ENCODE measurements around the genes NANOS2, HIF3A, CCDC8 and AP2S1.

- PRO-cap, result no peak
- RAMPAGE, long total RNA, 4 experiments, result no peak in any of the 4 experiments
These were observed 1.1 kb downstream of the IRF2BP1 start for GRCh38 chr19:45884464-45885562.

DNA sequence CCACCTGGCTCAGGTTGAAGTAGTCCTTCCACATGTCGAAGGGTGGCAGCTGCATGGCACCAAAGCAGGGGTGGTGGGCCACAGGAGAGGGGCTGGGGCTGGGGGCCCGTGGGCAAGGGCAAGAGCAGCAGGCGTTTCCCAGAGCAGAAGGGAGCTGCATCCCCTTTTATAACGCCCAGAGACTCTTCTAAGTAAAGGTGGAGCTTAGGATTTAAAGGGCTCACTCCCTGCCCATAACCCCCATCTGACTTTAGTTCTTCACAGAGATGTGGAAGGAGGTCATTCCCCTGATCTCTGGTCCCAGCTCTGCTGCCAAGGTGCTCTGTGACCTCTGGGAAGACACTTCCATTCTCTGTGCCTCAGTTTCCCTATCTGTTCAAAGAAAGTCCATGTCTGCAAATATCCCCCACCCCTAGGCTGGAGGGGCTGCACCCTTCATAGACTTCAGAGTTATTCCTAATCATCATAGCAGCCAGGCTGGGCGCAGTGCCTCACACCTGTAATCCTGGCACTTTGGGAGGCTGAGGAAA is at the start of gene NANOS2:
TSS of gene NANOS2 (minus strand) at position 140 of the 530 bp plus-strand sequence.
- PRO-cap, result no peak
- RAMPAGE, long total RNA, 4 experiments, result no peak in any of the 4 experiments

- PRO-cap, result no peak
- RAMPAGE, long total RNA, 4 experiments, result no peak in any of the 4 experiments
These were observed 20.6 kb downstream of the NOVA2 start for GRCh38 chr19:45952837-45953640.

DNA sequence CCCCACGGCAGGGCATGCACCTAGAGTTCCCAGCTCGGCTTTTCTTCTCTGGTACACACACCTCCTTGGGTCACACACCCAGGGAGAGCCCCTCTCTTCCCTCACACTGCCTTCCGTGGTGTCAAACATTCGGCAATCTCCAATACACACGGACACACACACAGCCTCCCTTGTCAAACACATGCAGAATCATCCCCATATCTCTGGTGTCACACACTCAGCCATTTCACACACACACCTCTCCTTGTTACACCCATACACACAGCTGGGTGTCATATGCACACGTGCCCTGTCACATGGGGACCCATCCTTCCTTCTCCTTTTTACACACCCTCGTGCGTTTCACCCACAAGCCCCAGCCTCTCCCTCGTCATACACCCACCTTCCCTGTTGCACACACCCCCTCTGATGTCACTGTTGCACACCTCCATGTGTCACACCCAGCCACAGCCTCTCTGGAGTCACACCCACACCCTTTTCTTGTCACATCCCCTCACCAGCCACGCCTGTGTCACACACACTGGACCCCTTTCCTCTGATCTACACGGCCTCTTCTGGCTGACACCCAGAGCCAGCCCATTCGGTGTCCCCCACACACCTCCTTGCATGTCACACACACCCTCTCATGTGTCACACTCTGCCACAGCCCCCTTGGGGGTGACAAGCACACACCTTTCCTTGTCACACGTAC is 1.7 kb downstream of the NOVA2 start:
- PRO-cap, result no peak
- RAMPAGE, long total RNA, 4 experiments, result no peak in any of the 4 experiments

GRCh38 chr19:45995986-45996615 is 834 bp downstream of the CCDC61 start:
- PRO-cap, result no peak
- RAMPAGE, long total RNA, 4 experiments, result no peak in any of the 4 experiments

- PRO-cap, result no peak
- RAMPAGE, long total RNA, 4 experiments, result no peak in any of the 4 experiments
These were observed 38.2 kb upstream of the IGFL4 start for GRCh38 chr19:46079066-46079265.

DNA sequence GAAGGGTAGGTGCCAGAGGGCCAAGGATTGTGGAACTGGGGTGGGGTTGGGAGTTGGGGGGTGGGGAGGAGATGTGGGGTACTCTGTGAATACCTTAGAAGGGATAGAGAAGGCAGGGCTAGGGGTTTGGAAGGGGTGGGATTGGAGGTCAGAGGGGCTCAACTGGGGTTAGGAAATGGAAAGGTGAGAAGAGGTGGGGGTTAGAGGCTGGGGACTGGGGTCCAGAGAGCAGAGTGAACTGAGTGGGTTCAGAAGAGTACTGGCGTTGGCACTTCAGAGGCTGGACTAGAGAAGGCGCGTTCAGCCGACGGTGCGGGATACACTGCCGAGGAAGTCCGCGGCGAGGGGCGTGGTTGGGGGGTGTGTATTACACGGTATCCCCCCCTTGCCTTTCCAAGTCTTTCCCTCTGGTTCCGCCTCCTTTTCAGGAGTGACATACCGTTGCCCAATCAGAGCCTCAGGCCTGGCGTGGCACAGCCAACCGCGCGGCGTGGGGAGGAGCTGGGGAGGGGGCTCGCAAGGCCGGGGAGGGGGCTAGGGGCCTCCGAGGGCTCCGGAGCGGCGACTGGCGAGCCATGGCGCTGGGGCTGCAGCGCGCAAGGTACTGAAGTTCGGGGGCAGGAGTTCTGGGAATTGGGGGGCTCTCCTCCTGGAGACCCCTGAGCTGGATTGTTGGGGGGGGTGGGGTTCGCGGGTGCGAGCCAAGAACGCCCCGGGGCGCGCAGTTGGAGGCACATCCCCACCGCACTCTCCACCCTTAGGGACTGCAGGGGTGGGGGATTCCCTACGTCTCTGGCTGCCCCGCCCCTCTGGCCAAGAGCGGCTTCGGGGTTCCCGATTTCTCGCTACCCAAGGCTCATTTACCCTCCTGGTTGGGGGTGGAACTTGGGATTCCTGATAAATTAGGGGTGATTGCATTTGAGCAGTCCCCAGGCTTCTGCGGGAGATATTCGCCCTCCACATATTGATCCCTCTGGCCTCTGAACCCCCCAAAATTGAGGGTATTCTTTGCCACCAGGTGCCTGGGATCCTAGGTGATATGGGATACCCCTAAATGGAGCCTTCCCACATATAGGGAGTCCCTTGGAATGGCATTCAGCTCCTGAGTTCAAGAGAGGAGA is at the start of gene HIF3A:
TSS of gene HIF3A (plus strand) at position 541 of the 1,121 bp plus-strand sequence.
- PRO-cap, result no peak
- RAMPAGE, long total RNA, 4 experiments, result start-site peak on the plus strand in 1 of 4 experiments, centred at position 544 of the sequence, 79 reads per replicate

DNA sequence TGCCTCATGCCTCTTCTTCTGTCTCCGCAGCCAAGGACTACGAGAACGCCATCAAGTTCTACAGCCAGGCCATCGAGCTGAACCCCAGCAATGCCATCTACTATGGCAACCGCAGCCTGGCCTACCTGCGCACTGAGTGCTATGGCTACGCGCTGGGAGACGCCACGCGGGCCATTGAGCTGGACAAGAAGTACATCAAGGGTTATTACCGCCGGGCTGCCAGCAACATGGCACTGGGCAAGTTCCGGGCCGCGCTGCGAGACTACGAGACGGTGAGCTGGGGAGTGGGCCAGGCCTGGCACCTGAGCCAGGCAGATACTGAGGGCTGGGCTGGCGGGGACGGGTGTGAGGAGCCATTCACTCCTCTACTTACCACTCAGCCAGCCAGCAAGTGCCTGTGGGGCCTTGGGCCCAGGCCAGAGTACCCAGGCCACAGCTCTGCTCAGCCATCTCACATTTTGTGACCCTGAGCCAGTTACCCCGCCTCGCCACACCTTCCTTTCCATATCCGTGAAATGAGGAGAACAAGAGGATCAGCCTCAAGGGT is 6.9 kb downstream of the PPP5C start:
- PRO-cap, result no peak
- RAMPAGE, long total RNA, 4 experiments, result start-site peak on the plus strand in 1 of 4 experiments, centred at position 106 of the sequence, 25 reads per replicate

DNA sequence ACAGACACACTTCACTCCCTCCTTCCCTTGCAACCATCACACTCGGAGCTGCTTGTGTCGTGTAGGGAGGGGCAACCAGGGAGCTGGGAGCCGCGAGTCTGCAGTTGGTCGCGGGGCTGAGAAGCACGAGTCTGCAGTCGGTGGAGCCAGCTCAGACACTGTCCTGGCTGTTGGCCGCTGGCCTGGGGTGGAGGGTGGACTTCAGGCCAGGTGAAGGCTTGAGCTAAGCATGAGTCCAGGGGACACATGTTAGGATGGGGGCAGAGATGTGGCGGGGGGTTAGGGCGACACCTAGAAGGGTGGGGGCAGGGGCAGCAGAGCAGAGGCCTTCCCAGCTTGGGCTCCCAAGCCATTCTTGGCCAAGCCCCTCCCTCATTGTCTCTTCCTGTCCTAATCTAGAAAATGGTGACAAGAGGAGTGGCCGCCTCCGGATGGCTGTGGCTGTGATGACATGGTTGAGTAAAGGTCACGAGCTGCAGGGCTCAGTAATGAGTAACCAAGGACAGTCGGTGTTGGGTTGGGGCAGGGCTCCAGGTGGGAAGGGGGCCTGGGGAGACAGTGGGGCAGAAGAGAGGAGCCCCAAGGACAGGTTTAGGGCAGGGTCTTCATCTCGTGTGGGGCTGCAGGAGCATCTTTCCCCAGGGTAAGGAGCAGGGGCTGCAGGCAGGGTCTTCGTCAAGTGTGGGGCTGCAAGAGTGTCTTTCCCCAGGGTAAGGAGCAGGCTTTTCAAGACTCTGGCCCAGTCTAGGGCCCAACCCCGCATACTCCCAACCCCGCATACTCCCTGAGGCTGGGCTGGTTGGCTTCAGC is 8.6 kb downstream of the PPP5C start:
- PRO-cap, result no peak
- RAMPAGE, long total RNA, 4 experiments, result no peak in any of the 4 experiments

DNA sequence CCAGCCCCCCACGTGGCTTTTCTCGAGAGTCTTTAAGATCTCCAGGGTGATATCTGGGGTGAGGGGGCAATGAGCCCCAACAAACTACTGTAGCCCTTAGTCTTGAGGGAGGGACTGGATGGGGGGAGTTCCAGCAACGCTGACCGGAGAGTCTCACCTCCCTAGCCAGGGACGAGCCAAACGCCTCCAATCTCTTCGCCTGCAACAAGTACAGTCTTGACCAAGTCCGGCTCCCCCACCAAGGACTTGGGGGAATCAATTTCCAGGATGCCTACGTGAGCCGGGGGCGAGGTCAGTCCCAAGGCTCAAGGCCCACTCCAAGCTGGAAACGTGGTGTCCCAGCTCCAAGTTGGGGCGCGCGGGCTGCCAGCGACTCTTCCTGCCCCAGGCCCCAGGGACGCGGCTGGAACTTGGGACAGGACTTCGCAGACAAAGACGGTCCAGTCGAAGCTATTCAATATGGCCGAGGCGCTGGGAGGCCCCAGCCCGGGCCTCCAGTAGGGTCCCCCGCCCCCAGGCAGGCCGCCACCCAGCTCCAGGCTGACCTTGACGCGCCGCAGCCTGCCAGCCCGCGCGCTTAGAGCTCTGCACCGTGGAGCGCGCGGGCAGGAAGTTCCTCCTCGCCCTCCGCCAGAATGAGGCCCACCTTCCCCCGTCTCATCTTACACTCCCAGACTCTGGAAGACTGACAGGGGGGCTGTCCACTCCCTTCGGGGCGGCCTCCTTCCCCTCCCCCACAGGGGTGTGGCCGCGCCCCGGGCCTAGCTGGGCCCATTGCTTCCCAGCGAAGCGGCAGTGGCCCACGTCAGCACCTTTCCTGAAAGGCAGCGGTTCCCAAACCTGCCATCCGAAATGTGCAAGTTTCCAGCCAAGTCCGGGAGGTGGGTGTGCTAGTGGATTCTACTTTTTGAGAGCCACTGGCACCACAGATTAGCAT is at the start of gene CCDC8:
TSS of gene CCDC8 (minus strand) at position 589 of the 937 bp plus-strand sequence.
- PRO-cap, result bidirectional peak, plus-strand start at position 784 of the sequence, minus-strand start at position 637 of the sequence
- RAMPAGE, long total RNA, 4 experiments, result start-site peak on the minus strand in 1 of 4 experiments, centred at position 601 of the sequence, 9 reads per replicate

DNA sequence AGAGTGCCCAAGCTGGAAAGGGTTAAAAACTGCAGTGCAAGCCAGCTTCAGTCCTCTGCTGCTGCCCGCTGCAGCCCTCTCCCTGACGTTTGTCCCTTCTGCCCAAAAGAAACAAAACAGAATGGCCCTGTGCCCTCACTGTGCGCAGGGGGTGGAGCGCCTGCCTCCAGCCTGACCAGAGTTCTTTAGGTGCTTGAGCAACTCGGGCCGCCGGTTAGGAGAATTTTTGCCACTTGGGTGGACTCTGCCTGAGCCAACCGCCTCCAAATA is 3.8 kb downstream of the CALM3 start:
- PRO-cap, result bidirectional peak, plus-strand start at position 174 of the sequence, minus-strand start at position 91 of the sequence
- RAMPAGE, long total RNA, 4 experiments, result no peak in any of the 4 experiments

GRCh38 chr19:46614195-46614448 is 10.8 kb downstream of the PTGIR start:
- PRO-cap, result no peak
- RAMPAGE, long total RNA, 4 experiments, result no peak in any of the 4 experiments

DNA sequence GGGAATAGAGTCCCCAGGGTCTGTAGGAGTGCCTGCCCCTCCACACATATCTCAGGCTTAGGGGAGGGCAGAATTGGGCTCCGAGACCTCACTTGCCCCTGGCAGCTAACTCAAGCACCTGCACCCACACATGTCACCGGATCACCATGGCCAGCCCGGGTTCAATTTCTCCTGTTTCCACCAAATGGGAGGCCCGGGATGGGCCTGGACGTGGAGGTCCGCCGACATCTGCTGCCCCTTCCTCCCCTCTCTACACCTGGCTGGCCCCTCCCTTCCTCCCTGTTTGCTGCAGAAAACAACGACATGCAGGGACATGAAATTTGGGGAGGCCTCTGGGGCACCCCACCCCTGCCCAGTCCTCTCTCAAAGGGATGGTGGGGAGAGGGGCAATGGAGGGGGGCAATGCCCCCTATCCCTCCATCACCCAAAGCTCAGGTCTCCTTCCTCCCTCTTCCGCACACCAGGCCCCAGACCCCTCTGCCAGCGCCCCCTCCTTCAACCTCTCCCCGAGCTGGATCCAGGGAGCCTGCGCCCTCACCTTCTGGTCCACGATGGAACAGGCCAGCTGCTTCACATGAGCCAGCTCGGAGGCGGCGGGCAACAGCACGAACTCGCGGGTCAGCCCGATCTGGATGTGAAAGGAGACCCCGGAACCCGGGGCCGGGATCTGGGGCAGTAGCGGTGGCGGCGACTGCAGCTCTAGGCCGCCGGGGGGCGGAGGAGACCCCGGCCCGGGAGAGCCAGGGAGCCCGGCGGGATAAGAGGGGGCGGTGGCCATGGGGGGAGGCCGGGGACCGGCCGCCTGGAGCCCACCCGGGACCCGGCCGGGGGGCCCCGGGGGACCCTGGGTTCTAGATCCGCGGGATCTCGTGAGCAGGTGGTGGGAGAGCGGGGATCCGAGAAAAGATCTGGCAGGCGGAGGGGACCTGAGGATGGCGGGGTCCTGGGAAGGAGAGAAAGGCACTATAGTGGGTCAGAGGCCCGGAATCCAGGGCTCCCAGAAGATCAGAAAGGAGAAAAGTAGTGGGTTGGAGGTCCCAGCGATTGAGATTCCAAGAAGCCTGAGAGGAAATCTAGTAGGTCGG is 979 bp downstream of the PRKD2 start:
- PRO-cap, result no peak
- RAMPAGE, long total RNA, 4 experiments, result no peak in any of the 4 experiments

DNA sequence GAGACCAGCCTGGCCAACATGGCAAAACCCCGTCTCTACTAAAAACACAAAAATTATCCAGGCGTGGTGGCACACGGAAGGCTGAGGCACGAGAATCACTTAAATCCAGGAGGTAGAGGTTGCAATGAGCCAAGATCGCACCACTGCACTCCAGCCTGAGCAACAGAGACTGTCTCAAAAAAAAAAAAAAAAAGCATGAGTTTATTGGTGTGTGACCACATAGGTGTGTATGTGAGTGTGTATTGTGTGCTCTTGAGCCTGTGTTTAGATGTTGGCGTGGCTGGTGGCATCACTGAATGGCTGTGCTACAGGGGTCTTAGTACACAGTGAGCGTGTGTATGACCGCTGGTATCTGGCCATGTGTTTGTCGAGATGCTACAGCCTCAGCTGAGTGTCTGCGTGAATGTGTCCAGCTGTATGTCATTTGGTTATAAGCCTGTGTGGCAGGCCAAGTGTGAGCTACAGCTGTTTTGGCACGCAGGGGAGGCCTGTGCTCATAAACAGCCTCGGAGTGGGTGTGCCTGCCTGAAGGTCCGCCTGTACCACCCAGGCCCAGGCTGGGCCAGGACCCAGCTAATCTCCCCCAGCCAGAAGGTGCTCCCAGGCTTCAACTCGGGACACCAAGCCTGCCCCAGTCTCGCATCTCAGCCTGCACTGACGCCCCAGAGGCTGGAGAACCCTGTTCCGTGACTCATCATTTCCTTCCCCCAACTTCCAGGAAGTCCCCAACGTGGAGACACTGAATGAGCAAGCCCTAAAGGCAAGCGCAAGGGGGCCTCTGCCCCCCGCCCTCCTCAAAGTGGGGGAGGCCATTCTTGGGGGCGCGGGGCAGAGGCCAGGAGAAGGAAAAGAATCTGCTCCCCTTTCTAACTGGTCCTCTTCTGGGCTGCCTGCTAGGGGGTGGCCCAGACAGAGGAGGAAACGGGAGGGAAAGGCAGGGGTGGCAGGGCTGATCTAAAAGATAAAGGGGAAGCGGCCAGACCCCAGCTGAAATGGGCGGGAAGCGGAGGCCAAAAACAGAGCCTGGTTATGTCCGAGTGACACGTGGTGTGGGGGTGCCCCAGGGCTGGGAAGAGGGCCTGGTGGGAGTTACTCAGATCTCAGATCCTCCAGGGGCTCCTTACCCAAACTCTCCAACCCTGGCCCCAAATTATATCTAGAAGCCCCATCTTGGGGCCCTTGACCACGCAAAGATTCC is 2.1 kb downstream of the SLC1A5 start:
- PRO-cap, result no peak
- RAMPAGE, long total RNA, 4 experiments, result no peak in any of the 4 experiments

DNA sequence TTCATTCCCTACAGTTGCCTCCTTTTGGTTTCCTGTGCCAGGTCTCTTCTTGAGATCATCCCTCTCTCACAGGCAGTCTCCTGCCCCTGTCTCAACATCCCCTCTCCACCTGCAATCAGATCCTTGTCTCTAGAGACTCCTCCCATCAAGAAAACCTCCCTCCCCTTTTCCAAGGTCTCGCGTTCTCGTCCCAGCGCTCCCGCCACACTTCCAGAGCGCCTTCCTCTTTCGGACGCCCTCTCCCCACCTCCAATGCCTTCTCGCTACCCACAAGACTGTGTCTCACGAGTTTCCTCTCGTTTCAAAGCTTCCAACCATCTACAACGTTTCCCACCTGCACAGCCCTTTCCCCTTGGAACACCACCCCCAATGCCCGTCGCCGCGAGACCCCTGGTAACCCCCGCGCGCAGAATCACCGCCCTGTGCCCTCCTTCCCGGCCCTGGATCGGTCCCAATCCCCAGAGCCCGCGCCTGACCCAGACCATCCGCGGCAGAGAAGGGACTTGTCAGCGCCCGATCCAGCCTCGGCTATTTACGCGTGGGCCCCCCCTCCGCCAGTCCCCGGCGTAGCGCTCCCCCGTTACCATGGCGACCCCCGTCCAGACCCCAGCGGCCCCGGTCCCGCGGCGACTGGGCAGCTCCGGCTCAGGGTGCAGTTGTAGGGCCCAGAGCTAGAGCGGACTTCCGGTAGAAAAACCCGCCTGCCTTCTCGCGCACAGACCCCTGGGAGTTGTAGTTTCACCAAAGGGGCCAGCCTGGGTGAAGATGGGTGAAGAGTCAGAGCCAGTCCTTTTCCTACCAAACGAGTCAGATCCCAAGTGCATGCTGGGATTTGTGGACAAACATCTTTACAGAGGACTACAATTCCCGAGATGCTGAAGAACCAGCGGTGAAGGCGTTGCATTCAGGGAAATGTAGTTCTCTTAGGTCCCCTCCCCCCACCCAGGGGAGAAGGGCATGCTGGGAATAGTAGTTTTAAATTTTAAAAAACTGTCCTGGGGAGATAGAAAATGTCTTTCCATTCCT is at the start of gene AP2S1:
TSS of gene AP2S1 (minus strand) at position 667 of the 1,026 bp plus-strand sequence.
- PRO-cap, result unidirectional peak, minus-strand start at position 632 of the sequence; unidirectional peak, minus-strand start at position 684 of the sequence
- RAMPAGE, long total RNA, 4 experiments, result start-site peak on the minus strand in 4 of 4 experiments, centred at positions 112 to 654 of the sequence, 31 to 562 reads per replicate

GRCh38 chr19:46861570-46862555 is 1.1 kb downstream of the ARHGAP35 start:
- PRO-cap, result unidirectional peak, minus-strand start at chr19:46862223
- RAMPAGE, long total RNA, 4 experiments, result no peak in any of the 4 experiments

DNA sequence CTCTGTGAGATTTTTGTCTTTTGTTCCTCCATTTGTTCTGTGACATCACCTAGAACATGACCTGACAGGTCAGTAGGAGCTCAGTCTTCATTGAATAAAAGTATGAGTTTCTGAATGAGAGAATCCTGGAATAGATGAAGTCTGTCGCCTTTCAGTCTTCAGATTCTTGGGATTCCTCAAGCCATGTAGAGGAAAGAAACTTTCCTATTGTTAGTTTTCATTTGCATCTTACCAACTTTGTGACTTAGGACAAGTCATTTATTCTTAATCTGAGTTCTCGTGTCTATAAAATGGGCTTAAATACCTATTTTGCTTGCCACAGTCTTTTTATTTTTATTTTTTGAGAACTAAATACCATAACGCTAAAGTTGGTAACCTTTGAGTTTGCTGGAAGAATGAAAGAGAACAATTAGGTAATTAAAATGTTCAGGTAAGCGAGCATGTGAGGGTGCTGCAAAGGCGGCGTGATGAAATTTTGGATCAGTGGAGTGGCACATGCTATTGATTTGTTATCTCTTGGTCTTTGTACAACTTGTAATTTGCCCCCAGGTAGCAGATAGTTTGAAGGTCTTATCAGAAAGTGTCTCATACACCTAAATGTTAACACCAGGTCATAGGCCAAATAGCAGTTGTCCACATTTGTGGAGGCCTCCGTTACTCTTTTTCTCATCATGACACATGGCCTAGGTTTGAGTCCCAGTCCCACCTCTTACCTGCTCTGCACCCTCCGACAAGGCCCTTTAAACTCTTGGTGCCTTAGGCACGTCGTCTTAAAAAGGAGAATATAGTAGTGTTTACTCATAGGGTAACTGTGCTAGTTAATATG is 14.7 kb downstream of the ARHGAP35 start:
- PRO-cap, result no peak
- RAMPAGE, long total RNA, 4 experiments, result no peak in any of the 4 experiments

- PRO-cap, result no peak
- RAMPAGE, long total RNA, 4 experiments, result no peak in any of the 4 experiments
These were observed 49.0 kb upstream of the NPAS1 start for GRCh38 chr19:46970534-46971181.

GRCh38 chr19:46984236-46985106 is 35.2 kb upstream of the NPAS1 start:
- PRO-cap, result no peak
- RAMPAGE, long total RNA, 4 experiments, result no peak in any of the 4 experiments

- PRO-cap, result no peak
- RAMPAGE, long total RNA, 4 experiments, result no peak in any of the 4 experiments
These were observed 41.7 kb downstream of the SAE1 start for GRCh38 chr19:47172202-47172778.

All from sigmoid colon (tissue), 4 donors.